Testis (tissue), 5 donors: ENCODE measurements around a stretch of chr1.

DNA sequence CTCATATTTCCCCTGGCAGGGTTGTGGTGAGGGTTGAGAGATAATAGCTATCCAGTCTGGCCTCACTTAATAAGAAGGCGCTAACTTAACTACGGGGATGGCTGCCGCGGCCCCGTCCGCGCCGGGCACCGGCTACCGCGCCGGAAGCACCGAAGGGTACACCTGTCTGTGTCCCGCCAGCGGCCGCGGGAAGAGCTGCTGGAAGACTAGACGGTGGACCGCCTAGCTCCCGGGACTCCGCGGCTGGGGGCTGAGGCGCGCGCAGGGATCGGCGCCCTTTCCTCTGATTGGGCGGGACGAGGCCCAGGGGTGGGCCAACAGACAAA is 257 bp upstream of the ZNF672 start:
- PRO-cap, 3 experiments: peak in 3 of 3 experiments; most common minus-strand start position 238 of the sequence (in 3)
- RAMPAGE, long total RNA, 2 experiments: no peak in any of the 2 experiments
- RRBS: 2% methylated on average over 6 of the region's 29 CpGs

- PRO-cap, 3 experiments: no peak in any of the 3 experiments
- RAMPAGE, long total RNA, 2 experiments: no peak in any of the 2 experiments
- RRBS: no CpG with 5 or more reads among the region's 10 CpGs
Measured at GRCh38 chr1:248852608-248853692, 5.9 kb downstream of the ZNF692 start.

DNA sequence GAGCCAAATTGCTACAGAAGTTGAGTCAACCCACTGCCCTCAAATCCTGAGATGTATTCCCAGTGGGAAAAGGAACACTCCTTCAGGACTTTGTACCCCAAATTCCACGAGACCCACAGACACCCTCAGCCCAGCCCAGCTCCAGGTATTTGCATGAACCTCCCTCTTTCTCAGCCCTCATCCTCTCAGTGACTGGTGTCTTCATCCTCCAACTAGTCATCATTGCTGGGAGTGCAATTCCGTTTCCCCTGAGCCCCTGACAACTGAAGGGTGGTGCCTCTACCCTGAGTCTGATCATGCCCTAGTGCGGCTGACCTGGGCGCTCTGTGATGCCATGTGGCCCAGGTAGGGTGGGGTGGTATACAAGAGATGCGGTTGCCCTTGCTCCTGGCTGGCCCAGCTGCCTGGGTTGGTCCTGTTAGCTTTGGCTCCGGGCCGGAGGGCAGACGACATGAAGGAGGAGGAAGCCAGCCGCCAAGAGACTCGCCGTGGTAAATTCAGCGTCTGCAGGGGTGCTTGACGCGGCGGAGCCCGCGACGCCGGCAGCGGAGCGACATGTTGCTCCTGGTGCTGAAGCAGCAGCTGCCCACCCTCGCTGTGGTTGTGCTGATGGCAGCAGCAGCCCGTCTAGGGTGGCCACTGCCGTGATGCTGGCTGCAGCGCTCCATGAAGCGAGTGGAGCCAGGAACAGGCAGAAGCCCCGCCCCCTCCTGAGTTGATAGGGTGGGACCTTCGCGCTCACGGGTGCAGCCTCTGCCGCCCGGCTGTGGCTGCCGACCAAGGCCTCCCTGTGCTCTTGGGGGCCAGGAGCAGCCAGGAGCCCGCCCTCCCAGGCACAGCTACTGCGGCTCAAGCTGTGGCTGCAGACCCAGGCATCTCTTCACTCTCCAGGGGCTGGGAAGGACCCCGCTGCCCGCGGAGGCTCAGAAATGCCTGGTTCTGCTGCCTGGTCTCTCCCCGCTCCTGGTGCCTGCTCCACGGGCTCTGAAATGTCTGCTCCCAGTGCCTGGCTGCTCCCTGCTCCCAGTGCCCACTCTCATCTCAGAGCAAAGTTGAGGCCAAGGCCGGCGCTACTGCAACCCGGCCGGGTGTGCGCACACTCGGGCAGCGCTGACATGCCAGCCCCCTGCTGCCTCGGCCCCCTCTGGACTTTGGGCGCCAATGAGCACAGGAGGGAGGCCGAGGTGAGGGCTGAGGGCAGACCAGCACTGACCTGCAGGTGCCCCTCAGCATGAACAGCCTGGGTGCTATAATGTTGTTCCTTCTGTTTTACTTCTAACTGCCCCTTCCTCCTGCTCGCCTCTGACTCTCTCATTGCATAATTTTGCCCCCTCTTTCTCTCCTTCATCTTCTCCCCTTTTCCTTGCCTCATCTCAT is 4.2 kb upstream of the ZNF692 start:
- PRO-cap, 3 experiments: peak in 3 of 3 experiments; most common plus-strand start position 799 of the sequence (in 2); most common minus-strand start position 668 of the sequence (in 3)
- RAMPAGE, long total RNA, 2 experiments: start-site peak on the minus strand in 1 of 2 experiments, centred at position 686 of the sequence, 6 reads per replicate
- RRBS: 0% methylated on average over 2 of the region's 51 CpGs